ENCODE results near the gene LARP1.

DNA sequence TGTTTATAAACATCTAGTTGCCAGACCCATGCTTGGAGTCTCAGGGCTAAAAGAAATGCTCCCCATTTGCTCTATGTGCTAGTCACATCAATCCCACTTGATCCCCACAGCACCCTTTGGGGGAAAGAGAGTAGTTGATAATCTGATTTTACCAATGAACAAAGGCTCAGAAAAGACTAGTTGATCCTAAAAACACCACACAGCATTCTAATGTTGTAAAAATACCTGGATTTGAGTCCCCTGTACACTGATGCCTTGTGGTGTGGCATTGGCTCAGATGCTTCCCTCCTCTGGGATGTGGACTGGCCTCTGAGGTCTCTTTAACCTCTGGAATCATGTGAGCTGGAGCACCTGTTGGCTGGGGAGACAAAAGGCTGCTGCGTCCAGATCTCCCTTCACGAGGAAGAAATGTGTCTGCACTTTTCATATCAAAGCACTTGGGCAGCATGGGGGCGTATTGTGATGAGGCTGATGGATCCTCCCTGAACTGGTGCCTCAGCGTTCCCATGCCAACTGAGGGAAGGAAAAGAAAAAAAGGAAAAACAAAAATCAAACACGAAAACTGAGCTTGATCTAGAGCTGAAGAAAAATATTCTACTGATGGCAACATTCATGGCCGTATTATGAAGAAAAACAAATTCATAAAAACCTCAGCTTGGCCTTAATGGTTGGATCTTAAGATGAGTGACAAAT is 26.0 kb downstream of the GRIA1 start:
- RRBS, result no CpG with 5 or more reads among the region's 6 CpGs

DNA sequence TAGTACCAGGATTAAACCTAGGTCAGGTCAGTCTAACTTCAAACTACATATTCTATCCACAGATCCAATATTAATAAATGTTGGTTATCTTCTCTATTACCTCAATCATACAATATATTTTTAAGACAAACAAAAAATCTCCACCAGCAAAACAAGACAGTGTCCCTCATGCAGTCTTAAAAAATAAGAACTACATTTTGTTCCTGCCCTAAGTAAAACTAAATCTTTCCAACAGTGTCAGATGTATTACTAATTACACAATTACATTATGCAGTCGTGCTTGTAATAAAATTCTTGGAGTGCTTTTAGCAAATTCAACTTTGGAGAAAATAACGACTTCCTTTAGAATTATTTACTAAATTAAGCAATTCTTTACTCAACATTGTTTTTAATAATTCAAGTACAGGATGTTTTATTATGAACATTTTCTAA is 138.1 kb downstream of the FAM114A2 start:
- RRBS, result no CpG with 5 or more reads among the region's 2 CpGs

DNA sequence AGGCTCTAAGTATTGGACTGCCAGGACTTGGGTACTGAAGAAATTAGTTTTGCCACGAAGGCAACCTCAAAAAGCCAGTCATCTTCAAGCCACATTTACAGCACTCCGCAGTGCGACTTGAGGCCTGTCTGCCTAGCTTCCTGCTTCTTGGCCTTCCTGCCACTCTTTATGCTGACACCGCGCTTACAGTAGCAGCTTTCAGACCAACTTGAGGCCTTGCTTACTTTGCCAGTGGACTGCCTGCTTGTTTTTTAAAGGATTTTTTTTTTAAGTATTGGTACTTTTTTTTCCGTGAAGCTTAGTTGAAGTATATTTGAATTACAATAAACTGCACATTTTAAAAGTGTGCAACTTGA is 31.1 kb downstream of the GALNT10 start:
- RRBS, result no CpG with 5 or more reads among the region's 6 CpGs

DNA sequence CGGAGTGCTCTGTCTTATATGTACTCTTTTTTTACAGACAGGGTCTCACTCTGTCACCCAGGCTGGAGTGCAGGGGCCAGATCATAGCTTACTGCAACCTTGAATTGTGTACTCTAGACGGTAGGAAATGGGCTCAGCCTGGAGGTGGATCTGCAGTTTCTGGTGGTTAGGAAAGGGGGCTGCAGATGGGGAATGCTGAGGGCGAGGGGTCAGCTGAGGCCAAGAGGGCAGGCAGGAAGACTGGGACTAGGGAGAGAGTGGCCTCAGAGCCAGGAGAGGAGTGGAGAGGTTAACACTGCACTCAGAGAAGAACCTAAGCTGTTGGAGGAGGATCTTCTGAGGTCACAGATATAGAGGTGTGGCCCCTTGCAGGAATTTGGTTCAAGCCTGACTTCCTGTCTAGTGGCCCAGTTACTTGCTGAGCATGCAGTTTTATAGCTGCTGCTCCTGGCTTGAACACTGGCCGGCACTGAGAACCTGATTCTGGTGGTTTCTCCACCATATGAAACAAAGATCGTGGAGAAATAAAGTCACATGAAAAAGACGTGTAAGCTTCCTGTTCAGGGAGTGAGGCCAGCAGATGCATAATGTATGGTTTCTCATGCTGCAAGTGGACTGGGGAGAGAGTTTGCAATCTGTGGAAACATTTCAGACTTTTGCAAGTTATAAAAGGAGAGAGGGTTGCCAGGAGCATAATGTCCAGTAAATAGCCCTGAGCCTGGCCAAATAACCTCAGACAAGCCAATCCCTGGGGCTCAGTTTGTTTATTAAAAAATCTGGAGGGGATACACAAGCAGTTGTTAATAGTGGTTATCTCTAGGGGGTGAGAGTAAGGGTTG is 82.5 kb downstream of the GALNT10 start:
- RRBS, result no CpG with 5 or more reads among the region's 6 CpGs

DNA sequence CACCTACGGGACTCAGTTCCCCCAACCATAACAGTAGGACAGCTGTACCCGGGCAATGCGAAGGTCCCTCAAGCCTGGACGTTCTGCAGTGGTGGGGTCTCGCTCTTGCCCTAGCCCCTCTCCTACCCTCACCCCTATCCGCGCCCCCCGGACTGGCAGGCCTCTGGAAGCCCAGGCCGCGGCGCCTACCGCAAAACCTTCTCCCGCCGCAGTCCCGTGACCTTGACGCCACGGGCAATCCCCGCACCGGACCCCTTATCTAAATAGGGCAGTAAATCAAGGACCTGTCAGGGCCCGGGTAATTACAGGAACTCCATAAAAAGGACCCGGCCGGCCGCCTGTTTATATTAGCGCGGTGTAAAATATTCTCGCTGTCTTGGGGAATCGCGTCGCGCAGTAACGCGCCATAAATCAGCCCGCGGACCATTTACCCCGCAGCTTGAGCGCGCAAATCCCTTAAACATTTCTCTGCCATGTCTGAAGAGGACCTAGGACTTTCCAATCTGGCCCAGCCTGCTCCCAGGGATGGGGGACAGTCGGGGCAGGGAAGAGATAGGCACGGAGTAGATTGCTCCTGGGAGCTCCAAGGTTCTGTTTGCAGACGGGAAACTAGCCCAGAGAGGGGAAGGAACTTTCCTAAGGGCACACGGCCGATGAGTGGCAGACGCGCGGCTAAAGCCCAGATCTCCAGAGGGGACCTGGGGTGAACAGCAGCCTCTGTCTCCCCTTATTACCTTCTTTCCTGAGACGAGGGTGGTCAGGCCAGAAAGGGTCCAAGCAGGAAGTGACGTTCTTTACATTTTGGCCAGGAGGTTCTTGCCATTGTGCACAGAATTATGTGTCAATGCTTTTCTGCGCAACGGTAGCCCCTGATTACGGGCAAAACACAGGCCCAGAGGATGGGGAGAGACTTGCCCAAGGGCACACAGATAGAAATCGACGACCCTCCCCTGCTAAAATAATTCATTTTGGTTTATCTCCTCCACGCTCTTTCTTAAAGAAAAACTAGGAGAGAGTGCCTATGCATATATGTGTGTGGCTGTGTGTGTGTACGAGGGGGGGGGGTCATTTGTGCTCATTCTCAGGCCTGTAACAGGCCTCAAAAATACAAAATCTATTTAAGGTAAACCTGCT is 4.8 kb upstream of the HAND1 start:
- RRBS, result 24% methylated on average over 8 of the region's 54 CpGs

DNA sequence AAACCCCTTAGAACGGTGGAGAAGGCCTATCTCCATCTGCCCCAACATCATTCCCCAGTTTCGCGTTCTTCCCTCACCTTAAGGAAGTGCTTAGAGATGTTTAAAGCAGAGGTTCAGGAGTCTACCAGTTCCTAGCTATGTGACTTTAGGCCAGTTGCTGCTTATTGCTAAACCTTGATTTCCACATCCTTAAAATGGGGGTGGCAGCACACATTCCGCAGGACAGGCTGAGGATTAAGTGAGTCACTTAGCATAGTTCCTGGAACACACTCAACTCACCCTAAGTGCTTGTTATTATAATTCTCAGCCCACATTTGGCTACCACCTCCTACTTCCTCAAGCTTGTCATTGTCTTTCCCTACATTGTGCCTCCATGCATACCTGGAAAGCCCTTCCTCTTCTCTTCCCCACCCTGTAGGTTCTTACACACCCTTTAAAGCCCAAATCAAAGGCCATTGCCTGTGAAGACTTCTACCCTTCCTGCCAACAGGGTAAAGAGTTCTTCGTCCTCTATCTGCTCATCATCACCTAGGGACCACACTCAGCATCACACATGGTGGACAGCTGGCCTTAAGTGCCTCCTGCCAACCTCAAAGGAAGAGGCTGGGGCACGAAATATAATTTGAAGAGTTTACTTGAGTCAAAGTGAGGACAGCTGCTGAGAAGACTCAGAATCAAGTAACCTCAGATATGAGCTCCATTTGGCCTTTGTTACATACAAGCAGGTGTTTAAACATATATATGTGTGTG is 62.9 kb upstream of the LARP1 start:
- RRBS, result no CpG with 5 or more reads among the region's 6 CpGs

DNA sequence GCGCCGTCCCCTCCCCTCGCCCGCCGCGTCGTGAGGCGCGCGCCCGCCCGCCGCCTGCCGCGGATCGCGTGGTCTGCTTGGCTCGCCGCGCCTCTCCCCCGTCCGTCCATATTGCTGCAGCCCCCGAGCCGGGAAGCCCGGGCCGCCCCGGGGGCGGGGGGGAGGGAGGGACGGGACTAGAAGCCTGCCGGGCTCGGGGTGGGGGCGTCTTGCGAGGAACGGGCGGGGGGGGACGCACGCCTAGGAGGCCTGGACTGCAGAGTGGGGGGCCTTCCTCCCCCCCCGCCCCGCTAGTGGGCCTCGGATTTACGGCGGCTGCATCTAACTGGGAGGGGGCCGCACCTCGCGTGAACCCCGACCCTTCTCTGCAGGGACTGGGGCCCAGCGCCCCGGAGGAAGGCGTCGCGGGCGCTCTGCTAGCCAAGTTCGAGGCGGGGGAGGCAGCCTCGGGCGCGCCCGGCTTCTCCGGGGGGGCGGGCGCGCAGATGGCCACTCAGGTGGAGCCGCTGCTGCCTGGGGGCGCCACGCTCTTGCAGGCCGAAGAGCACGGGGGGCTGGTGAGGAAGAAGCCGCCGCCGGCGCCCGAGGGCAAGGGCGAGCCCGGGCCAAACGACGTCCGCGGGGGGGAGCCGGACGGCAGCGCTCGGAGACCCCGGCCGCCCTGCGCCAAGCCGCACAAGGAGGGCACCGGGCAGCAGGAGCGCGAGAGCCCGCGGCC is at the start of gene LARP1:
TSS of gene LARP1 (plus strand) at position 105 of the 718 bp plus-strand sequence.
- RRBS, result 1% methylated on average over 16 of the region's 91 CpGs

GRCh38 chr5:154818272-154819478 is 31.7 kb downstream of the FAXDC2 start:
- RRBS, result no CpG with 5 or more reads among the region's 8 CpGs

- RRBS, result no CpG with 5 or more reads among the region's 6 CpGs
Observed at GRCh38 chr5:154895597-154895986, 37.2 kb downstream of the CNOT8 start.

GRCh38 chr5:154944775-154945678 is 4.2 kb downstream of the MRPL22 start:
- RRBS, result no CpG with 5 or more reads among the region's 5 CpGs

DNA sequence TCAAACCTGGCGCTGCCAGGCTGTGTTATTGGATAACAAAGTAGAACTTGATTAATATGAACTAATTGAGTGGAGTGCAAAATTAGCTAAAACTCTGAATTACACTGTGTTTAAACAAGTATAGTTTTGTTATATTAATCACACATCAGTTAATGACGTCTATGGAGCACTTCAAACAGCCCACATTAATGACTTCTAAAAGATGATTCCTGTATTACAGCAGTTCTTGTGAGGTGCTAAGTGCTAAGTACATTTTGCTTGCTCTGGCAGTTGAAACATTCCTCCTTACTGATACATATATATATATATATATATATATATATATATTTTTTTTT is 32.3 kb upstream of the CYFIP2 start:
- RRBS, result no CpG with 5 or more reads among the region's 2 CpGs

- RRBS, result no CpG with 5 or more reads among the region's 9 CpGs
Observed at GRCh38 chr5:157300614-157301010, 34.7 kb downstream of the CYFIP2 start.

GRCh38 chr5:157501820-157502922 is 42.2 kb downstream of the NIPAL4 start:
- RRBS, result no CpG with 5 or more reads among the region's 11 CpGs

DNA sequence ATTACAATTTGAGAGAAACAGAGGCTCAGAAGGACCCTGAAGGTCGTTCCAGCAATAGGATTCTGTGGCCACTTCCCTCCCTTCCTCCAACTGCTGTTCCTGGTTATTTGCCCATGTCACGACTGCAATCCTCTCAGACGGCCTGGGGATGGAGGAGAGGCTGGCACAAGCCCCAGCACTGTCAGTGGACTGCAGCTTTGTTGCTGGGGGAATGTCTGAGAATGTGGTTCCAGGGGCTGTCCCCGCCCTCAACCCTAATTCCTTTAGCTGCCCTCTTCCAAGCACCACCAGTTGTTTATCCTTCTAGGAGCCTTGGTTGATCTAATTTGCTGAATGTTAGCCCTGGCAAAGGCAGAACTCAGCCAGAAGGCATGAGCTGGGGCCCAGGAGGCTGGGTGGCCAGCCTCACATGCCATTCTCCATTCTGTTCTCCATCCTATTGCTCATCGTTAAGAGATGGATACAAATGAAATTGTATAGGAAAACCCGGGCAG is 51.6 kb downstream of the ADAM19 start:
- RRBS, result no CpG with 5 or more reads among the region's 6 CpGs

GRCh38 chr5:157563727-157564765 is 11.5 kb downstream of the ADAM19 start:
- RRBS, result no CpG with 5 or more reads among the region's 18 CpGs

DNA sequence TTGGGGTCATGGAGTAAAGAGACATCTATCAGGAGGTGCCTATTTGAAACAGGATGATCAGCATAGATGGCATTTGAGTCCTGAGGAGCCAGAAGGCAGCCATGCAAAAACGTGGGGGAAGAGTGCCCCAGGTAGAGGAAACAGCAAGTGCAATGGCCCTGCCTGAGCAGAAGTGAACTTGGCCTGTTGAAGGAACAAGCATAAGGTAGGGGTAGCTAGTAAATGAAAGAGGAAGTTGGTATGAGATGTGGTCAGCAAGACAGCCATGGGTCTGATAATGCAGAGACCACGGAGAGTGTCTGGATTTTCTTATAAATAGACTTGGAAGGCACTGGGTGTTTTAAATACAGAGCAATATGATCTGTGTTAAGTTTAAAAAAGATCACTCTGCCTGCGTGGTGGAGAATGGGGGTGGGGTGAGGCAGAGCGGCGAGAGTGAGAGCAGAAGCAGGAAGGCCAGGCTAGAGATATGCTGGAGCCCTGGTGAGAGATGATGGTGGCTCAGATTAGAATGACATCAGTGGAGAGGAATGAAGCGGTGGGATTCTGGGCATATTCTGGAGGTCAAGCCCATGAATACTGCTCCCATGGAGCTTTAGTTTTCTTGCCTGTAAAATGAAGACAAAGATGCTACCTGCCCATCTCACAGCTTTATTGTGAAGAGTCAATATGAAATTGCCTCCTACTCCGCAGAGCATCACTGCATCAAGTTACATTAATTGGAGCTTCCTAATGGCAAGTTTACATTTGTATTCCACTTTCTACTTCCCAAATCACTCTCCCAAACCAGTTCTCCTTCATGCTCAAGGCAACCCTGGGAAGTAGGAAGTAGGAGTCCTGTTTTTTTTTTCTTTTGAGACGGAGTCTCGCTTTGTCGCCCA is 4.1 kb downstream of the ADAM19 start:
- RRBS, result no CpG with 5 or more reads among the region's 10 CpGs

GRCh38 chr5:157602437-157603016 is 27.0 kb upstream of the ADAM19 start:
- RRBS, result no CpG with 5 or more reads among the region's 4 CpGs

DNA sequence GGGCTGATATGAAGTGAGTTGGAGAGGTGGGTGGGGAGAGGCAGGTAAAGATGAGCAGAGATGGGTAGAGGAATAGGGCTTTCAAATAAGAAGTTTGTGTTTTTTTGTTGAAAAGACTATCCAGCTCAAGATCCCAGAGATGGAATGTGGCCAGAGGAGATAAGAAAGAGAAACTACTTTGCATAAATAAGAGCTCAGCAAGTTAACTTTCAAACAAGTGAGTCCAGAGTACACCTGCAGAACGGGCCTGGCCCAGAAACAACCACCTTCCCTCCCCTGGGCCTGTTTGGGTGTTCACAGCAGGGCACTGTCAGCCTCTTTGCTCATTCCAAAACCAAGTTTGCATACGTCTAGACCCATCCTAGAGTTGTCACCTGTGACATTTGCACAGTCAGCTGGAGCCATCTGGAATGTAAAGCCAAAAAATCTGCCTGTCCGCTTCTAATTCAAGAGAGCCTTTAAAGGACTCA is 2.3 kb upstream of the CLINT1 start:
- RRBS, result no CpG with 5 or more reads among the region's 3 CpGs

GRCh38 chr5:158521865-158522318 is 577.8 kb downstream of the EBF1 start:
- RRBS, result no CpG with 5 or more reads among the region's 4 CpGs

DNA sequence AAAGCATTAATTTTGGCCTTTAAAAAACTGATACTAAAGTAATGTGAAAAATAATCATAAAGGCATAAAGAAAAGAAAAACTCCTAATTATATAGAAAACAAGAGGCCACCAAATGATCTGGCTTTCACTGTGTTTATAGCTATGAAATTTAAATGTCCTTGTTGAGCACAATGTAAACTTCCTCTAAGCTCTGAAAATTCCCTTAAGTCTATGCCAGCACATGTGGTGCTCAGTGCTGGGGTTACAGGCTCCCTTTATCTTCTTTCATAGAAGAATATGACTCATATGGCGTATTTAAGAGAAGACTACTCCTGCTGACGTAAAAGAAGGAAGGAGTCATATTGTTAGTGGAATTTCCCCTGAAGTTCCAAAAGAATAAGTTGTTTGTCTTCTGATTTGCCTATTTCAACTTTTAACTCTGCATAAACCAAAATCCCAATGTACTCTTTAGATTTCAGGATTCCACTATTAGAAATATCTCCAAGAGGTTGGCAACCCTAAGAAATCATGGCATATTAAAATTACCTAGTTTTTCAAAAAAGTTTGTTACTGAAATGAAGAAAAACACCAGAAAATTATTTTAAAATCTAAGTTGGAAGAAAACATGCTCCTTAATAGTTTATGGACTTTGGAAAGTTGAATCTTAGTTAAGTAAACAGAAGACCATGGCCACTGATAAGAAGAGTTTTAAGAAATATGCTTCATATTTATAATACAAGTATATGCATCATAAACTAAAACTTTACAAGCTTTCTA is 30.3 kb downstream of the RNF145 start:
- RRBS, result no CpG with 5 or more reads among the region's 2 CpGs

Data from GM12891 (cell line).